ENCODE measurements around a stretch of chr1.

DNA sequence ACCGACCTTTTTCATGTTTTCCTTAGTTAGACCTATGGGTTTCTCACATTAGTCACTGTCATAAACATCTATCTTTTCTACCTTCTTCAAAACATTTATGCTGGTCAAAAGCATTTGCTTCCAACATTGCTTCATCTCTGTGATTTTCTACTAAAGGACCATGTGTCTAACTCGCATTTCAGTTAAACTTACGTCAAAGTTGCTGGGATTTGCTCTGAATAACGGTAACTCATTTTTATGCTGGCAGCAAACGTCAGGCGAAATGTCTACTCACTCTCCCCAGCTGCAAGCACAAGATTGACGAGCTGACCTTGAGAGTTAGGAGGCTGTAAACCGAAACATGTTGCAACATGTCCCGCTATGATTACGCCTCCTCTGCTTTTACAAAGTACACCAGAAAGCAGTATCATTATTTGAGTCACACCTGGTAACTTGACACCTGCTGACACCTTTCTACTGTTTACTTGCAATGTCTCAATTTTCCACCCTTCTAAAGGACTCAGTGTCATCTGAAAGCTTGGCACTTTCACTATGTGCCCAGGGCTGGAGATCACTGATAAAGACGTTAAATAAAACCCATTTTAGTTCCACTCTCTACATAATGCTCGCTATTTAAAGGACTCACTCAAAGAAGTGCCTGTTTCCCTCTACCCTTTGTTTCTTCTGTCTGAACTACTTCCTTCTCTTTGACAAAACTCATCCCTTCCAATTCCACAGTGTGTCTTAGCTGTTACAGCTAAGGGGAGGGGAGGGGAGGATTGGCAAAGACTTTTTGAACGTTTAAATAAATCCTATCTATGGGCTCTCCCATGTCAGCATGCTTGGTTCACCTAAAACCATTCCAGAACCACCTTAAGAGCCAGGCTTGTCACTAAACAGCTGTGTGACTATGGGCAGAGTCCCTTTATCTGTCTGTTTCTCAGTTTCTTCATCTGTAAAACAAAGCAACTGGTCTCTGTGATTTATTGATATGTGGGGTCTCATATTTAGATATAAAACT is 111.8 kb downstream of the PTPN14 start:
- RRBS = no CpG with 5 or more reads among the region's 13 CpGs

DNA sequence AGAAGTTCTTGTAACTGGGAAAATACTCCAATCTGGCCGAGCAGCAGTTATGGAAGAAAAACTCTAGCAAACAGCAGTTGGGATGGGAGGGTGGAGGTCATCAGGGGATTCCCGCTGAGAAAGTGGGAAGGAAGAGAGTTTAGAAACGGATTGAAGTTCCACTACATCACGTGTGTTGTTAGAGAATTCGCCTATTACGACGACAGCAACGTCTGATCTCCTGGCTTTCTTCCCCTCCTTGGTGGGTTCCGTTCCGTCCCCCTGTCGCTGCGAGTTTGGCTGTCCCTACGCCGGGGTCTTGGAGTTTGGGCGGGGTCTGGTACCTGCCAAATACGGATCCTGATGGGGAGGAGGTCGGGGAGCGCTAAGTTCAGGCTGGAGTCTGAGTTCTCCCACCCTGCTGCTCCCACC is 911 bp upstream of the KCNK2 start:
- RRBS = no CpG with 5 or more reads among the region's 18 CpGs

- RRBS = no CpG with 5 or more reads among the region's 2 CpGs
Observed at GRCh38 chr1:216531794-216531999, 108.4 kb upstream of the USH2A start.

- RRBS = no CpG with 5 or more reads among the region's 54 CpGs
Observed at GRCh38 chr1:217135404-217136154, 412.4 kb upstream of the ESRRG start.

DNA sequence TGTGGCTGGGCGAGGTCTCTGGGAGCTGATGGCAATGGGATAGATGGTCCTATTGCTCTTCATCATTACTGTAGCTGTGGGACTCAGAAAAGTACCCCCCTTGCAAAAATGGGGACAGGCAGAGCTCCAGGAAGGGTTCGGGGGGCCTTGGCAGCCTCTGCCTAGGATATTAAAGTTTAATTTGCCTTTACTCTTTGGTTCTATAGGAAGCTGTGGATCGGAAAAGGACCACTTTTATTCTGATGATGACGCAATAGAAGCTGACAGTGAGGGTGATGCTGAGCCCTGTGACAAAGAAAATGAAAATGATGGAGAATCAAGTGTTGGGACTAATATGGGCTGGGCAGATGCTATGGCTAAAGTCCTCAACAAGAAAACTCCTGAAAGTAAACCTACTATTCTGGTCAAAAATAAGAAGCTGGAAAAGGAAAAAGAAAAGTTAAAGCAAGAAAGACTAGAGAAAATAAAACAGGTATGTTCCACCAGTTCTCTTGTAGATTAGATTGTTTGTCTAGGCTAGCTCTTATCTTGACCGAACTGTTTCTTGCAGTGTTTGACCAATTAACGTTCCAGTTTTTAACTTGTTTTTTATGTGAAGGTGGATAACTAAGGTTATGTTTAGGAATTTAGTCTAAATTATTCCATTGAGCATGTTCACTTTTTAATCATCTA is 17.1 kb downstream of the RRP15 start:
- RRBS = no CpG with 5 or more reads among the region's 6 CpGs

DNA sequence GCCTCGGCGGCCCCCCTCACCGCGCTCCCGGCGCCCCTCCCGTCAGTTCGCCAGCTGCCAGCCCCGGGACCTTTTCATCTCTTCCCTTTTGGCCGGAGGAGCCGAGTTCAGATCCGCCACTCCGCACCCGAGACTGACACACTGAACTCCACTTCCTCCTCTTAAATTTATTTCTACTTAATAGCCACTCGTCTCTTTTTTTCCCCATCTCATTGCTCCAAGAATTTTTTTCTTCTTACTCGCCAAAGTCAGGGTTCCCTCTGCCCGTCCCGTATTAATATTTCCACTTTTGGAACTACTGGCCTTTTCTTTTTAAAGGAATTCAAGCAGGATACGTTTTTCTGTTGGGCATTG is 1.0 kb downstream of the TGFB2 start:
- RRBS = under 1% methylated on average over 9 of the region's 19 CpGs

GRCh38 chr1:218459314-218459831 is 114.2 kb downstream of the TGFB2 start:
- RRBS = no CpG with 5 or more reads among the region's 9 CpGs

GRCh38 chr1:220022237-220022551 is 24.1 kb downstream of the EPRS1 start:
- RRBS = no CpG with 5 or more reads among the region's 3 CpGs

DNA sequence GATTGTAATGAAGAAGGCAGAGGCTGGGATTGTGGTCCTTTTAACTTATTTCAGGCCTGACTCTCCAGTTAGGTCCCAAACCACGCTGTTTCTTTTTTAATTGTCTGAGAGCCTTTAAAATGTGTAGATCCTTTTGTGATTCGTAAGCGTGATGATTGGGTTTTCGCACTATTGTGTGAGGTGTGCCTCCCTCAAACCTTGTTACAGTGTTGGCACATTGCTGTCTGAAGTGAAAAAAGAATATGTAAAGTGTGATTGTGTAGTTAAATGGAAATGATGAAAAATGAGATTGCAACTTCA is 43.1 kb downstream of the IARS2 start:
- RRBS = no CpG with 5 or more reads among the region's 4 CpGs

GRCh38 chr1:220253222-220254099 is 18.8 kb downstream of the RAB3GAP2 start:
- RRBS = no CpG with 5 or more reads among the region's 18 CpGs

DNA sequence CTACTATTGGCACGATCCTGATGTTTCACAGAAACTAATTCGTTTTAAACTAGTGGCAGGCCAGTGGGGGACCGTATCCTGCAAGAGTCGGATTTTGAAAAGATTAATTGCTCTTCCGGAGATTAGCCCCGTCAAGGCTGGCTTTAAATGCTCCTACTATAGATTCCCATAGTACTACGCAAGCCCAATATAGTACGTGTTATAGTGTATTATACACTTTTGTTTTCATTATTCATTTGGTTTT is 405 bp upstream of the RAB3GAP2 start:
- RRBS = no CpG with 5 or more reads among the region's 8 CpGs

GRCh38 chr1:220750047-220750686 is 2.0 kb downstream of the MTARC2 start:
- RRBS = no CpG with 5 or more reads among the region's 10 CpGs

GRCh38 chr1:220762715-220763251 is 14.7 kb downstream of the MTARC2 start:
- RRBS = no CpG with 5 or more reads among the region's 10 CpGs

DNA sequence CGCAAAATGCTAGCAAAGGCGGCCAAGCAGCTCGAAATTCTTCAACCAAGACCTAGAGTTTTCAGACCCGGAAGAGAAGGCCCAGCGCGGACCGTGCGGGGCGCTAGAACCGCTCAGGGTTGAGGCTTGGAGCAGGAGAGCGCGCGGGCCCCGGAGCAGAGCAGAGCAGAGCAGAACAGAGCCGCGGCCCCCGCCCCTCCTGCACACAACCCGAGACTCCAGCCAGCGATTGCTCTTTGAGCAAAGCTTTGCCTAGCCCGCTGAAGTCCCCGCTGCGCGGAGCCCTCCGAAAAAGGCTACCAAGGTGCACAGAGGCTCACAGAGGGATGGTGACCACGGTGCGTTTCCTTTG is 8.2 kb downstream of the HLX start:
- RRBS = 13% methylated on average over 11 of the region's 26 CpGs

- RRBS = no CpG with 5 or more reads among the region's 3 CpGs
Observed at GRCh38 chr1:221046036-221046611, 166.9 kb downstream of the HLX start.

- RRBS = no CpG with 5 or more reads among the region's 4 CpGs
Observed at GRCh38 chr1:221068910-221069708, 189.9 kb downstream of the HLX start.

- RRBS = no CpG with 5 or more reads among the region's 3 CpGs
Observed at GRCh38 chr1:221117365-221118095, 238.3 kb downstream of the HLX start.

DNA sequence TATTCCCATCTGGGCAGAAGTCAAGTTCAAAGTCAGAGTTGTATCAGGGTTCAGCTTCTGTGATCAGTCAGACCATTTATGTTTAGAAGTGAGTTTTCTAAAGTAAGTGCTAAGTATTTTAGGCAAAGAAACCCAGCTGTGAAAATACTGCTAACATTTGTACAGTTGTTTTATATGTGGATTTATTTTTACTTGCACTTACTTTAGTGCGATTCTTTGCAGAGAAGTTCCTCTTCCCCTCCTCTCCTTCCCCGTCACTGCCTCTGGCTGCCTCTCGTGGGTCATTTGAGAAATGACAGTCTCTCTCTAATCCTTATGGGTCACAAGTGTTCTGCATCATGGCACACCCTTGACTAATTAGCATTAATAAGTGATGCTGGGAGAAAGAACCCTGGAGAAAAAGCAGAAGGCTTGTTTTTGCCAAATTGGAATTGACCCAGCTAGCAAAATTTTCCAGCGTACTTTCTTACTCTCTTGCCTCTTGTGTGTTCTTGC is 301.3 kb downstream of the DUSP10 start:
- RRBS = no CpG with 5 or more reads among the region's 4 CpGs

GRCh38 chr1:221701574-221702214 is 40.2 kb downstream of the DUSP10 start:
- RRBS = no CpG with 5 or more reads among the region's 1 CpG

Data from epithelial cell of prostate (primary cell).